Measurements from ENCODE around the gene TAS2R38.

GRCh38 chr7:139777413-139777578 lies 502 bp downstream of the HIPK2 start:
- PRO-cap: no peak

DNA sequence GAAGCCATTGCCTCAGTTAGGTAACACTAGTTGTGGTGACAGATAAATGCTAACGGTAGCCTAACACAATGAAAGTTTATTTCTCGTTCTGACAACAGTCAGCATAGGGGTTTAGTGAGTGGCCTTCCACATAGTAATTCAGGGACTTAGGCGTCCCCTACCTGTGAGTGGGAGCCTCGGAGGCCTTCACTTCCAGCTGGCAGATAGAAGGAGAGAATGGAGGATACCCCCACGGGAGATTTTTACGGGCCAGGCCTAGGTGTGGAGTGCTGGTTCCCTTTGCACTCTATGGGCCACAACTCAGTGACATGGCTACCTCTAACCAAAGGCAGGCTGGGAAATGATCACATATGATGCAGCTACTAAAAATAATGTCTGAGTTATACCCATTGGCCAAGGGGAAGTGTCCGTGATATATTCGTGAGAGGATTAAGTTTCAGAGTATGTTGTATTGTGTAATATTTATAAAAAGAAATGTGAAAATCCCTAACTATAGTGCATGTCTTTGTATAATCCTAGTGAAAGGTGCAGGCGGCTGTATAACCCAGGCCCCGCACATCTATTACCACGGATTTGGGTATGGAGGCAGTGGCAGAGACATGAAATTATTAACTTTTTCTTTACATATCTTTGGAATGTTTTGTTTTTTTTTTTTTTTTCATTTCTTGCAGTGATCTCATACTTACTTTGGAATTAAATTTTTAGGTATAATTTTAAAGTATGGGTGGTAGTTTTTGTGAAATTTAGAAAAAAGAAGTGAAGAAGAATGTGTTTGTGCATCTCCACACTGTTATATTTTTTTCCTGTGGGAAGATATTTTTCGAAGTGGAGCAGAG lies 13.6 kb upstream of the HIPK2 start:
- PRO-cap: no peak

GRCh38 chr7:139901264-139901864 lies 72.3 kb downstream of the TBXAS1 start:
- PRO-cap: no peak

DNA sequence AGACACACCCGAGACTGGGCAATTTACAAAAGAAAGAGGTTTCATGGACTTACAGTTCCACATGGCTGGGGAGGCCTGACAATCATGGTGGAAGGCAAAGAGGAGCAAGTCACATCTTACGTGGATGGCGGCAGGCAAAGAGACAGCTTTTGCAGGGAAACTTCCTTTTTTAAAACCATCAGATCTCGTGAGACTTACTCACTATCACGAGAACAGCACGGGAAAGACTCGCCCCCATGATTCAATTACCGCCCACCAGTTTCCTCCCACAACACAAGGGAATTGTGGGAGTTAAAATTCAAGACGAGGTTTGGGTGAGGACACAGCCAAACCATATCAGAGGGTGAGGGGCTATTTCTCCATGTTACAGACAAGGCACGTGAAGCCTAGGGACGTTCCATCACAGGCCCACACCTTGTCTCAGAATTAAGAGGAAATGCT lies 85.5 kb downstream of the PARP12 start:
- PRO-cap: no peak

DNA sequence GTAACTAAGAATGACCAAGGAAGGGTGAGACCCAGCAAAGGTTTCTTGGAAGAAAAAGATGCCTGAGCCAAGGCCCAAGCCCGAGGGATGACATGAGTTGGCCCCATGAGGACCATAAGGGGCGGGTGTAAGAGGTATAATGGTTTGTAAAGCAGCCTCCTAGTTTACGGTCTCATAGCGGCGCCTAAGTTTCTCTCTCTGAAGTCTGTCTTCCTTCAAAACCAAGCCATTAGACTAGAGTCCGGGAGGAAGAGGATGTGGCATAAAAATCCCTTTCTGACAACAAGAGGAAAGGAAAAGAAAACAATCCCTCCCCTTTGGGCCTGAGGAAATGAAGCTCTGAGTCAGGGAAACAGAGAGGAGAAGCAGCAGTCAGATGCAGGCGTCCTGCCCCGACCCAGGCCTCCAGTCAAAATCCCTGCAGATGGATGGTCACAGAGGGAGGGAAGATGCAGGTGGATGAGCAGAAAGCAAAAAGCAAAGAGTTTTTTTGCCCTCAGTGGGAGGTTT lies 23.7 kb downstream of the PARP12 start:
- PRO-cap: no peak

DNA sequence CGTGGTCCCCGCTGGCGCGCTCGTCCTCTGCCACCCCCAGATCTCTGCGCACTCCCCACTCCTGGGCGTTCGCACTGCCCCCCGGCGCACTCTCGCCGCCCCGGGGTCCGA lies 53.5 kb upstream of the KDM7A start:
- PRO-cap: no peak

- PRO-cap: no peak
Observed at GRCh38 chr7:140241785-140242261, 65.0 kb upstream of the KDM7A start.

DNA sequence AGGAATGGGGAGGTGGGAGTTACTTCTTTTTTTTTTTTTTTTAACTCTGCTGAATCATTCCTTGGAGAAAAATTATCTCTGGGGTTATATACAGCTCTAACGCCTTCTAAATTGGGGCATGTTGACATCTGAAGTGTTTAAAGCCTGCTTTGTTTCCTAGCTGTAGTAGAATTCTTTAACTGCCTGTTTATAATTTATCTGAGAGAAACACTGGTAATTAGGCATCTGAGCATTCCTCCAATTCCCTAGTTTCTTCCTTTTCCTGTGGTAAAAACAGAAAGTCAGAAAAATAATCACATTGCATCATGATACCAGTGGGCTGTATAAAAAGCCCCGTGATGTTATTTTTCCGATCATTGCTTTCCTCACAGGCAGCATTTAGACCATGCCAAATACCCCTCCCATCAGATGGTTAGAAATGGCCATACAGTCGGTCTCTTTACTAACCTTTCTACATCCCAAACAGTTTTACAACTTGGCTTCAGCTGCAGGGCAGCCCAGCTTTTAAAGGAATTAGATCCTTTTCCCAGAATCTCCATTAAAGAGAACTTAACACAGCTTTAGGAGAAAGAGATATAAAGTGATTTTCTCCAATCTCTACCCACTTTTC lies 98.7 kb upstream of the KDM7A start:
- PRO-cap: no peak

DNA sequence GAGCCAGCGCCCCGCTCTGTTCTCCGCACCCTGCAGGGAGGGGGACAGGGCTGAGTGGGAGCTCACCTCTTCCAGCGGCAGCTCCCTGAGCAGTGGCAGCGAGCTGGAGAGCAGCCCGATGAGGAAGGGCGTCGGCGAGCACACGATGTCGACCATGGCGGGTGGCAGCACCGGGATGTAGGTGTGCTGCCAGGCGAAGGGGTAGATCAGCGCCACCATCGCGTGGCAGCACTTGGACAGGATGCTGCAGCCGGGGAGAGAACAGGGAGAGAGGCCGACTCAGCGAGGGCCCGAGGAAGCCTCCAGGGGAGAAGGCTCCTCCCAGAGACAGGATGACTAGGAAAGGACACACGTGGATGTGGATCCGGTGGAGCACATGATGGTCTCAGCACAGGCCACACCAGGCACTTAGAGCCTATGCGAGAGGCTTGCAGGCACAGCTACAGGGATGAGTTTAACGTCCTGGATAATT lies 48.0 kb upstream of the MKRN1 start:
- PRO-cap: no peak

- PRO-cap: no peak
Observed at GRCh38 chr7:140567477-140568068, 73.0 kb downstream of the DENND2A start.

- PRO-cap: no peak
Observed at GRCh38 chr7:140639264-140639766, 1.3 kb downstream of the DENND2A start.

DNA sequence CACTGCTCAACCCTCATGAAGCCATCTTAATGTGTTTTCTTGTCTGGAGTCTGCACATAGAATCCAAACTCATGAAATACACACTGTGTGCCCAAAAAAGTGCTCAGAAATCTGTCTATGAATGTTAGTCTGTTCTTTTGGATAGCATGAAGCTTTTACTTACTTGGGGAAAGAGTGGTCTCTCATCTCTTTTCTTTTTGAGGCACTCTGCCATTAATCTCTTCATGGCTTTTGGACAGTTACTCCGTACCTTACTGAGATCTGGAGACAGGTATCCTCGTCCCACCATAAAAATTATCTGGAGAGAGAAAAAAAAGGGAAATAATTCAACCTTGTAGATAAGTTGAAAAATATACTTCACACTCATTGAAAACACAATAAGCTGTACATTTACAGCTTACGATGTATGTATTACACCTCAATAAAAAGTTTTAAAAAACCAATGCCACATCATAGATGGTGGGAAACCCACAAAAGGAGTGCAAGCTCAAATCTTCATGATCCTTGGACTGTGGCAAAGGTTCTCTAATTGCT lies 43.2 kb downstream of the NDUFB2 start:
- PRO-cap: no peak

GRCh38 chr7:140782848-140783437 lies 86.4 kb downstream of the NDUFB2 start:
- PRO-cap: no peak

GRCh38 chr7:141072955-141073799 lies 687 bp upstream of the TMEM178B start:
- PRO-cap: no peak

GRCh38 chr7:141280026-141280745 lies 206.3 kb downstream of the TMEM178B start:
- PRO-cap: no peak

DNA sequence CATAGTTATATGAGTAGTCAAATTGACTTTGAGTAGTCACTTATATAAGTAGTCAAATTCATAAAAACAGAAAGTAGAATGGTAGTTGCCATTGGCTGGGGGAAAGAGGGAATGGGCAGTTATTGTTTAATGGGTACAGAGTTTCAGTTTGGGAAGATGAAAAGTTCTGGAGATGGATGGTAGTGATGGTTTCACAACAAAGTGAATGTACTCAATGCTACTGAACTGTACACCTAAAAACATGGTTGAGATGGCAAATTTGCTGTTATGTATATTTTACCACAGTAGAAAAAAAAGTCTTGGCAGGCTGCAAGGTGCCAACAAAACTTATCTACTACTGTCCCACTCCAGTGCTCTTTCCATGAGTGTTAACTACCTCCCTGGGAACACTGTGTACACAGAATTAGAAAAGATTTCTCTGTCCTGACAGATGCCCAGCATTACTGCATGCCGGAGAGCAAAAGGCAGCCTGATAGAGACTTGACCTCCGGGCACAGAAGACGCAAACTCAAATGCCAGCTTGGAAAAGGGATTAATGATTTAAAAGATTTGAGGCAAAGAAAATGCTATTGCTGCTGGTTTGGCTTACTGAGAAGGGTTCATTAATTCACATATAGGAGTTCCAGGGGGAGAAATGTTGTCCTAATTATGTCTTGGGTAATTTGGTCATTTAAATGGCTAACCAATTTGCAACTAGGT lies 228.7 kb downstream of the TMEM178B start:
- PRO-cap: no peak

DNA sequence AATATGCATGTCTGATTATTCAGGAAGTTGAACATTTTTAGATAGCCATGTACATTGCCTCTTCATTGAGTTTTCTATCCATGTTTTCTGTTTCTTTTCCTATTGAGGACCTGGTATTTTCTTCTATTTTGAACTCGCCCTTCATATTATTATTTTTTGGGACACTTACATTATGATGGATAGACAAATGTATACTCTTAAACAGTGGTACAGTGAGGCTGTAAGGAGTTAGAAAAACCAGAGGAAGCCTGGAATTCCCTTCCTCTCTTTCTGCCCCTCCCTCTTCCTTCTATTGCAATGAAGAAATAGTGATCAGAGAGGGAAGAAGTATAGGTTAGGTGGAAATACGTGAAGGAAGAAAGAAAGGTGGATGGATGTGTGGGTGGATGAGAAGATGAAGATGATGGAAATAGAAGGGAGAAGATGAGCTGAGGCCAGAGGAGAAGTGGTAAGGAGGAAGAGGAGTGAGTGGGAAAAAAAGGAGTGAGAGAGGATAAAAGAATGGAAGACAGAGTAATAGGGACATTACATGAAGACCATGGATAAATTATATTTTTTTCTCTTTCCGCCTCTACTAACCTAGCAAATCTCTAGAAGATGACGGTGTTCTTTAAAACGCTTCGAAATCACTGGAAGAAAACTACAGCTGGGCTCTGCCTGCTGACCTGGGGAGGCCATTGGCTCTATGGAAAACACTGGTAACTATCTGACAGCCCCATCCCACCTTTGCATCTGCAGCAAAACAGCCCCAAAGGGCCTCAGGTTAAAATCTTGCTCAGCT lies 3.9 kb downstream of the AGK start:
- PRO-cap: no peak

DNA sequence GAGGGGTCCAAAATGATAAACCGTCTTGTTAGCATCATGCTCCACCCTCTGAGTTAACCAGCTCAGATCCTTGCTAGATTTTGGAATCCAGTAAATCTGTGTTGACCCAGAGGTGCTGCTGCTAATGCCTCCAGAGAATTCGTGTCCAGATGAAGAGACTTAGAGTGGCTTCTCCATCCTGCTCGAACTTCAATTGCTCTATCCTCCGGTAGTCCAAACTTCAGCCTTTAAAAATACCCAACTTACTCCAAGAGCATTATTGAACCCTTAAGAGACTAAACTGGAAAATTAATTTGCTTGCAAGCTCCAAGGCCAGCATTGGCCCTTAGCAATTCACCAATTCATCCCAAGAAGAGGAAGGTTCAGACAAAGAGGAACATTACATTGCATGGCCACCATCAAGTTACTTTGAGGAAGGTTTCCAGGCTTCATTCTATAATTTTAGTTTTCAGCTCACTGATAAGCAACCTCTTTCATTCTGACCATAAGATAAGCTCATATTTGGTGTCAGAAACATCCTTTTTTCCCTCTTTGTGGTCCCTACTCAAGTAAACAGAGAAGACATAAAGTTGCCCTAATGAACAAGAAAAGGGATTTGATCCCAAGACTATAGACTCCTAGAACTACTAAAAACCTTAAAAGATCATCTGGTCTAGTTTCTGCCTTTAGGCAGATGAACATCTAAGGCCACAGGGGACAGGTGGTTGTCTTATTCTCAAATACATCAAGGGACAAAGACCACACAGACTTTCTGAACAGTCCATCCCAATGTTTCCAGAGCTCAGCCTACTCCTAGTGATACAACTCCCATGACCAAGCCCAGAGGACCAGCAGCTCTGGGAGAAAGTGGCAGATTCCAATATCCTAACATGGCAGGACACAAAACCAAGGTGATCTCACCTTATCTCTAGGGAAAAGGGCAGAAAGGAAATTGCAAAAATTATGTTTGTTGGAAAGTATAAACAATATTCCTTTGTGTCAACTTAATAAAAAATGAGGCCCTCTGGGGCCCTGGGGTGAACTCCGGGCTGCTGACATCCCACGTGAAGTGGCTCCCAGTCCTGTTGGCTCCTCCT lies 40.0 kb downstream of the DENND11 start:
- PRO-cap: no peak

DNA sequence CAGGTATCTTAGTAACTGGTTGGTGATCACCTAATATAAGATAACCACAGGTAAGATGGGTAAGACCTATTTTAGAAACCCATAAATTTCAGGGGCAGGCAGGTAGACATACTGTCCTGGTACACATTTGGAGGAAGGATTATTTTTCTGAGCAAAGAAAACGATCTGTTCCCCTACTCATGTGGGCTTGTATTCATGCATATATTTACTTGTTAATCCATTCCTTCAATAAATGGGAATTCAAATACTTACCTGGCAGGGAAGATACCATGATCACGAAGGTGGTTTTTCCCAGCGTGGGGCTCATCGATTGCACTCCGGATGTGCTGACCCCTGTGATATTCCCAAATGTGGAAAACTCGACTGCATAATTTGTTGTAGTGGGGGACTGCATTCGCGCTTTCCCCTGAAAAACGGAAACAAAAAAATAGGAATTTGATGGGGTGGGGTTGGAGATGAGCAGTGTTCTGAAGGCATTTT lies 10.4 kb upstream of the SSBP1 start:
- PRO-cap: no peak

DNA sequence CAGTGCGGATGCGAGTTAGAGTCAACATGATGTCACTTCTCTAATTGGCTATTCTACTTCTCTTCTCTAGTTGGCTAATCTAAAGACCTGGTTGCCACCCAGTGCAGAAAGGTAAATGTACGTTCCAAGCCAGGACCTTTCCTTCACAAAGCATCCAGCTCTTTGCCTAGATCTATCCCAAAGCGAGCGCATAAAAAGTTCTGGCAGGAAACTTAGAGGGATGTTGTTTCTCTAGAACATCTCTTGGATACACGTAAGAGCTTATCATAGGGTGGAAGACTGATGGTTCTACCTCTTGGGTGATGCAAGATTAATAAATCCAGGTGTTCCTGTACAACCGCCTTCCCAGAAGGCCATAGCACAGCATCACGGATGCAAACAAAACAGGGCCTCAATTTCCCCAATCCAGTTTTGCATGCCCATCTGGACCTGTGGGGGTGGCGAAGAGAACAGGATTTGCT lies at the start of gene TAS2R38:
TSS of gene TAS2R38 (minus strand) at position 112 of the 461 bp plus-strand sequence.
- PRO-cap: no peak